GM23338 (cell line): ENCODE results near the genes EOGT and LMOD3.

DNA sequence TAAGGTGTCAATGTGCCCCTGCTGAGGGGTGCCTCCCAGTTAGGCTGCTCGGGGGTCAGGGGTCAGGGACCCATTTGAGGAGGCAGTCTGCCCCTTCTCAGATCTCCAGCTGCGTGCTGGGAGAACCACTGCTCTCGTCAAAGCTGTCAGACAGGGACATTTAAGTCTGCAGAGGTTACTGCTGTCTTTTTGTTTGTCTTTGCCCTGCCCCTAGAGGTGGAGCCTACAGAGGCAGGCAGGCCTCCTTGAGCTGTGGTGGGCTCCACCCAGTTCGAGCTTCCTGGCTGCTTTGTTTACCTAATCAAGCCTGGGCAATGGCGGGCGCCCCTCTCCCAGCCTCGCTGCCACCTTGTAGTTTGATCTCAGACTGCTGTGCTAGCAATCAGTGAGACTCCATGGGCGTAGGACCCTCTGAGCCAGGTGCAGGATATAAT lies 77.5 kb downstream of the TAFA1 start:
- PRO-cap, result unidirectional peak, plus-strand start at position 292 of the sequence
- RAMPAGE, long total RNA, result no peak

- PRO-cap, result bidirectional peak, plus-strand start at chr3:69009240, minus-strand start at chr3:69009065
- RAMPAGE, long total RNA, result no peak
Observed at GRCh38 chr3:69008845-69009539, 4.5 kb downstream of the EOGT start.

DNA sequence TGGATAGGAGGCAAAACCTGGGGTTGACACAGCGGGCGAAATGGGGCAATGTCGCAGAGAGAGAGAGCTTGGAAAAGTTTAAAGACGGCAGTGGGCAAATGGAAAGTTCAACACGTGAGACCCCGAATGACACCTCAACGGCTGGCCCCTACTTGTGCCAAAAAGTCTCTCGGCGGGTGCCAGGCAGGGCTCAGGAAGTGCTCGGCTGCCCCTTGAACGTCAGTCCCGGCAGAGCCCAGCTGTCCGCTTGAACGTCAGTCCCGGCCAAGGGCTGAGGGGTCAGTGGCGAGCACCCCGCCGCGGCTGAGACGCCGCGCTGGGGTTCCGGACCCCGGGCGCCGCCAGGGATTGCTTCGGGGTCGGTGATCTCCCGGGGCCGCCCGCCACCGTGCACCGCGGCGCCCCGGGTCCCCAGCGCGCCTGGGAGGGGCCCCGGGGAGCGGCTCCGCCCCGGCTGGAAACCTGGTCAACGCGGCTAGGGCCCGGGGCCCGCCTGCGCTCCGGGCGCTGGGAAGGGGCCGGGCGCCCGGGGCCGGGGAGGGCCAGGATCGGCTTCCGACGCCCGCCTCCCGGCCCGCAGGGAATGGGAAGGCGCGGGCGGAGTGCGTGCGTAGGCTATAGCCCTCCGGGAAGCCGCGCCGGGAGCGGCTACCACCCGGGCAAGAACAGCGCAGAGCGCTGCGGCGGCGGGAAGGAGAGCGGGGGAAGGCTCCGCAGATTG lies 485 bp downstream of the EOGT start:
- PRO-cap, result bidirectional peak, plus-strand start at position 257 of the sequence, minus-strand start at position 284 of the sequence; bidirectional peak, plus-strand start at position 579 of the sequence, minus-strand start at position 585 of the sequence
- RAMPAGE, long total RNA, result no peak

DNA sequence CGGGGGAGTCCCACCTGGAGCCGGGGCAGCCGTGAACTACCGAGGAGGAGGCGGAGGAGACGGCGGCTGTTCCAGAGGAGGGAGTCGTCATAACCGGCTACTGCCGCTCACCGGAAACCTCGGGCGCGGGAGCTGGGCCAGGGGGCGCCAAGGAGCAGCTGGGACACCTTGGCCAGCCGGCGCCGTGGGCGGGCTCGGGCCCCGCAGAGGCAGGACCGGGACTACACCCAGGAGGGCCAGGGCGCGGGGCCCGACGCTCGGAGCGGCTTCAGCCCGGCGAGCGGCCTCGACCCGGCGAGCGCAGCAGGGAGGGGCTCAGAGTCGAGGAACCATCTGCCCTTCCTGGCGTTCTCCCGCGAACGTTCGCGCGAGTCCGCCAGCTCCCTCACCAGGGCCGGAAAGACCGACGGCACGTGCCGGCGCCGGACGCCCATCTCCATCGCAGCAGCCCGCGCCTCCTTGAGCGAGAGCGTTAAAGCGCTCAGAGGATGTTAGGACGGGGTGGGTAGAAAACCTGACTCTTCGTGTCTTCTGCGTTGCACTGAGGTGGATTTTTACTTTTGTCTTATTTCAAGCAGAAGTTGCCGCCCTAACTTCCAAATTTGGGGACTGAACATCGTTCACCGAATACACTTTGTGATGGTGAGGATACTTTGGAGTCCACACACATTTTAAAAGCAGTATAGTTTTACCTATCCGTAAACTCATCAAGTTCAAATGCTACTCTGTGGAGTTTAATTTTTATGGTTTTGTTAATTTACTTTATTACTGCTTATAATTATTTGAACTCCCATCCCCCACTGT lies at the start of gene EOGT:
EOGT (minus strand) TSS at position 125 of the 804 bp plus-strand sequence.
- PRO-cap, result bidirectional peak, plus-strand start at position 212 of the sequence, minus-strand start at position 38 of the sequence; unidirectional peak, minus-strand start at position 543 of the sequence
- RAMPAGE, long total RNA, result no peak

DNA sequence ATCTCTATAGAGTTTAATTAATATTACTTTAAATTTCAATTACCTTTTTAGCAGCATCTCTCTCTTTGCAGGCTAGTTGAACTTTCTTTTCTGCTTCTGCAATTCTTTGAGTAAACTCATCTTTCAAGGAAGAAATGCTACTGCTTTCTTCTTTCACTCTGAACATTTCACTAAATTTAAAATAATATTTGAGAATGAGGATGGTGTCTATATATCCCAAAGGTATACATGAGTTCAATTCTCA lies 8.5 kb downstream of the TMF1 start:
- PRO-cap, result no peak
- RAMPAGE, long total RNA, result no peak

DNA sequence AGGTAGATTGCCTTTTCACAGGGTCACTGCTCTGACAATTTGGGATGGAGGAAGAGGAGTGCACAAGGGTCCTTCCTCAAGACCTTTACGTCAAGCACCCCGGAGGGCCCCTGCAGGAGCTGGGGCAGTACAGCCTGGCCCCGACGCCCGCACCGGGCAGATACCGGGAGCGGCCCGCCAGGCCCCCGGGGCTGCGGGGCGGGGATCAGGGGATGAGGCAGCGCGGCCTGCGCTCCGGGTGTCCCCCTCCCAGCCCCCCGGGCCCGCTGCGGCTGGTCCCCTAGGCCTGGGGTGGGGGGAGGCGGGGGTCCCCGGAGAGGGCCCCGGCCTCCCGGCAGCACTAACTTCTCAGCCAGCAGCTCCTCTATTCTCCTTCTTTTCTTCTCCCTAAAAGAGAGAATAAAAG lies 395 bp downstream of the UBA3 start:
- PRO-cap, result bidirectional peak, plus-strand start at position 159 of the sequence, minus-strand start at position 162 of the sequence
- RAMPAGE, long total RNA, result no peak

DNA sequence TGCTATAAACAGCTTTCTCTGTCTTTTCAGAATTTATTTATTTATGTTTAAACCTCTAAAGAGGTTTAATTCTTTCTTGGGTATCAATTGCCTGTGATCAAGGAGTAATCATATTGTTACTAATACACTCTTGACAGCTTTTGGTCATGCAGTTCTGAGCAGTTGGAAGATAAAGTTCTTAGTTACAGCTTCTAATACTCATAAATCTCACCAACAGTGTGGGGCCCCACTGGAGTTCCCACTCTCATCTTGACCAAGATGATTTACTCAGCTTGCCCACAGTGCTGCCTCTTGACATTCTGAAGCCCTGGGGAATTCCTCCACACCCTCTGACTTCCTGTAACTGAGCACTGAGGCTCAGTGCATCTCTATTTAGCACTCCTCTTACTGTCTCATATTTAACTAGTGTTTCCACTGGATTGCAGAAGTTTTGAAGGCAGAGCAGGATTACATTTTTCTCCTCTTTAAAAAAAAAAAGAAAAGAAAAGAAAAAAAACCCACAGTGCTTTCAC lies 2.0 kb upstream of the ARL6IP5 start:
- PRO-cap, result no peak
- RAMPAGE, long total RNA, result no peak

DNA sequence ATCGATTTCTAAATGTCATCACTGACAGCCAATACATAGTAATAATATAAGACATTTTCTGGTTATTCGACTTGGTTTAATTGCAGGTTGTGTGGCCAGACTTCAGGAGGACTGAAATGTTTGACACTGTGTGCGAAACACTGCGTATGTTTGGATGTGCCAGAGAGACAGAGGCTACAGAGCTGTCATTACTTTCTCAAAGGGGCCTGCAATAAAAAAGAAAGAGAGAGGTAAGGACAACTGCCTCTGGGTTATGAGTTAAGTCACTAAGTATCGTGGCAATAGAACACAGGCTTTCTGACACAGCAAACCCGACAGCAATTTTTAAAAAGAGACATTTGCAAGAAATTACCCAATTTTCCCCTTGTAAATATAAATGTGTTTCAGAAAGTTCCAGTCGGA lies 852 bp downstream of the LMOD3 start:
- PRO-cap, result no peak
- RAMPAGE, long total RNA, result no peak

DNA sequence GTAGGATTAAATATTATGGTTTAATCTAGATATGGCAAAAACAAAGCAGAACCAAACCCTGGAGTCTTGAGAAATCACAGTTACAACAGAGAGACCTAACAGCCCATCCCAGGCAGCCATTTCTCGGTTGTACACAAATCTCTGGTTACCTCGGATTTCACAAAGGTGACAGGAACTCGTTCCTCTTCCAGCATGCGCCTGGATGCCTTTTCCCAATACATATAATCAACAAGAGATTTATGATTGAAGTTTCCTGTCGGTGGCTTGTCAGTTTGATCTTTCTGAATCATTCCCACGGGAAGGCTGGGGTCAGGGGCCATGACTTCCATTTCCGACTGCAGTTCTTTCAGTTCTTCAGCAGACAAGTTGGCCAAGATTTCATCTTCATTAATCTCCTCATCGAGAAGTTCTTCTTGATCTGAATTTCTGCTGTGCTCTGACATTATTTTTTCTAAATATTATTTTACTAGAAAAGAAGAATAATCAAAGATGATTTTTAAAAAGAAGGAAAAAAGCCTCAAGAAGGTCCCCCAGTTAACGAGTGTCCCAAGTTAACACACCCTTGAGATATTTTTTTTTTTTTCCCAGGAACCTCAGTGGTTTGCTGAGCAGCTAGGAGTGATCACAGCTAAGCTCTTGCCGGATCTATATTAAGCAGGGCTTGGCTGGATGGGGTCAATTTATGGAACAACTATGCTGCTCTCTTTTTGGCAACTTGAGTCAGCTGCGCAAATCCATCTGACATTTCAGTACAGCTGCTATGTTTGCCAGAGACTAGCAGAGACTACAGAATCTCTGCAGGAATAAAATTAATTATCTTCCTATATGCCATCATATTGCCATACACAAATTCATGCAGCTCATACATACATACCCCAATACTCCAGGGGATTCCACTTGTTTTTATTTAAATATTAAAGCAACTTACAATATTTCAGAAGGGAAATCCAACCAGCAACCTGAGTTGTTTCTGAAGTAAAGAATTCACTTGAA lies at the start of gene LMOD3:
LMOD3 (minus strand) TSS at position 652 of the 993 bp plus-strand sequence.
- PRO-cap, result no peak
- RAMPAGE, long total RNA, result no peak

GRCh38 chr3:69201611-69202102 lies 79.3 kb upstream of the LMOD3 start:
- PRO-cap, result no peak
- RAMPAGE, long total RNA, result no peak

GRCh38 chr3:69237559-69237865 lies 115.1 kb upstream of the LMOD3 start:
- PRO-cap, result no peak
- RAMPAGE, long total RNA, result no peak

DNA sequence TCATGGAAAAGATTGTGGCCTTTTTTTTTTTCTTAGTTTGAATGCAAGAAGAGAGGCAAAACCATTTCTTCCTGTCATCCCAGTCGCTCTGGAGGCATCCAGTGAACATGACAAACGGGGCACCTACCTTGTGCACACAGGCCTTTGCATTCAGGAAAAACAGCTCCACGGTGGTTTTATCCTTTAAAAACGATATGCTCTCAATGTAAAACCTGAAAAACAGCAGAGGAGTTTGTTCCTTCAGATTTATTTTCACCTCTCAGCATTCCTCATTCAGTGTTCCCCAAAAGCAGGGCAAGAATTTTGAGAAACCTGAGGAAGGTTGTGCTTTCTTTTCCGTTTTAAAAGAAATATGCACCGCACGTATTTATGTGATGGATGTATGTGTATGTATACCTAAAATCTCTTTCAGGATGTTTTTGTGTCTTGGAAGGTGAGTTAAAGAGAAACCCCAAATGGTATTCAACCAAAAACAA lies 98.2 kb downstream of the FRMD4B start:
- PRO-cap, result no peak
- RAMPAGE, long total RNA, result no peak

- PRO-cap, result no peak
- RAMPAGE, long total RNA, result no peak
Observed at GRCh38 chr3:69370106-69370596, 15.7 kb downstream of the FRMD4B start.

DNA sequence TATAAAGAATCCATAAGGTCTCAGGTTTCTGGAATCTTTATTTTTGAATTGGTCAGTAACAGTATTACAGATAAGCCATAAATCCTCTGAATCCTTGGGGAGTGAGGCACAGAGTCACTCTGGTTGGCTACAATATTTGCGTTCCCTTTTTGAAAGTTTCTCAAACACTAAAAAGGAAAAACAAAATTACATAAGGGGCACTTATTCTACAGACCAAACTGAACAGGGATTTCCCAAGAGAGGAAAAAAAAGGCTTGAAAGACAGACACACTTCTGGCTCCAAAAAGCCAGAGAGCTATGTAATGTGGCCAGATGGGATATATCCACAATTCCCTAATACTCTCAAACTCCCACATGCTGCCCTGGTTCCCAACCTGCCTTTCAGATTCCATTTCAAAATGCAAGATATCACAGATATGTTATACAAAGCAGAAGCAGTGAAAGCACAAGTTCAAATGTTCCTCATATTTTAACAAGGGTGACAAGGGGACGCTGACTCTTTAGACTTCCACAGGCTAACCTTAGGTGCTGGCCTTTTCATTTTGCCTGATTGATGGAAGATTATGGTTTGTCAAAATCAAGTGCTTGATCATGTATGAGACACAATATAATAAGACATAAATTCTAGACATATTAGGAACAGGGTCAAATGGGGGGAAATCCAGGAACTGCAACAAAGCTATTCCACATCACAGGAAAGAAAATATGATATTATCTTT lies 1.5 kb downstream of the FRMD4B start:
- PRO-cap, result no peak
- RAMPAGE, long total RNA, result no peak

- PRO-cap, result no peak
- RAMPAGE, long total RNA, result no peak
Observed at GRCh38 chr3:69505684-69506267, 119.9 kb upstream of the FRMD4B start.

- PRO-cap, result bidirectional peak, plus-strand start at chr3:69739482, minus-strand start at chr3:69739251
- RAMPAGE, long total RNA, result no peak
Observed at GRCh38 chr3:69738844-69739408, 338 bp upstream of the MITF start.

DNA sequence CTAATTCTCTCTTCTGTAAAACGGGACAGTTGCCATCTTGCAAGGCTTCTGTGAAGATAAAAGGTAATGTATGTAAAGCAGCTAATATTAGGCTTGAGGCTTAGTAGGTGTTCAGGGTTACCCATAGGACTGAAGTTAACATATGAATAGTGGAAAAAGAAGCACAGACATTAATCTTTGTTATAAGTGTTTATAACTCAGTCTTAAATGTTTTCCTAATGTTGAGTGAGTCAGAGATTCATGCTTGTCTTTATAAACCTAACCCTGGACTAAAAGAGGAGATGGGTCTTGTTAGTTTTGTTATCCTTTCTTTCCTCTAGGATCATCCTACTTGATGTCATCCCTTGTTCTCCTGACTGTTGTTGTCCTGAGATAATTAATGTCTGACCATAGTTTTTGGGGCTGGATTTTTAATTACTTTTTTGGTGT lies 8.2 kb downstream of the MITF start:
- PRO-cap, result no peak
- RAMPAGE, long total RNA, result no peak

DNA sequence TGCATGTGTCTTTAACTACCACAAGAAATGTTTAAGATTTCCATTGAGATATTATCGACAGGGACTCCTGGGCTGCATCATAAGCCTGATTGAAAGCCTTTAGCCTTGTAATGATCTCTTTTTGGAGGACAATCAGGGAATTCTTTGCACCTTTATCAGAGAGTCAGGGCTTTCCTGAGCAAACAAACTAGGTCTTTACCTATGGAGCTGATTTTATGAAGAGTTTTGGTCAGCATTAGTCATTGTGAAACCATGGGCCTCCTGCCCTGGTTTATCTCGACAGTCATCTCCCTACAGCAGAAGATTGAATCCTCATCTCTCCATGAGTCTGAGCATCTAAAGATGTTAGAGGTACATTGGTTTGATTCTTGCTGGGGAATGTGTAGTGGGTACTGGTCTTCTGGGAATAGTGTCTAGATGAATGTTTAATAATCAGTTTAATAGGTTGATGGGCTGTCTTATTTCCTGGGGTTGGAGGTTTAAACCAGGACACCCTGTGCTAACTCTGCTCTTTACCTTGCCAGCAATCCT lies 23.2 kb downstream of the MITF start:
- PRO-cap, result no peak
- RAMPAGE, long total RNA, result no peak

GRCh38 chr3:69764518-69764932 lies 25.3 kb downstream of the MITF start:
- PRO-cap, result no peak
- RAMPAGE, long total RNA, result no peak

GRCh38 chr3:70832298-70832772 lies 519.9 kb upstream of the MDFIC2 start:
- PRO-cap, result no peak
- RAMPAGE, long total RNA, result no peak